ENCODE results near the genes FAM170A and SNX2.

GRCh38 chr5:119276932-119277477 lies 78.8 kb upstream of the TNFAIP8 start:
- PRO-cap: no peak
- RAMPAGE, long total RNA: no peak

- PRO-cap: no peak
- RAMPAGE, long total RNA: no peak
Observed at GRCh38 chr5:119309323-119309799, 46.5 kb upstream of the TNFAIP8 start.

DNA sequence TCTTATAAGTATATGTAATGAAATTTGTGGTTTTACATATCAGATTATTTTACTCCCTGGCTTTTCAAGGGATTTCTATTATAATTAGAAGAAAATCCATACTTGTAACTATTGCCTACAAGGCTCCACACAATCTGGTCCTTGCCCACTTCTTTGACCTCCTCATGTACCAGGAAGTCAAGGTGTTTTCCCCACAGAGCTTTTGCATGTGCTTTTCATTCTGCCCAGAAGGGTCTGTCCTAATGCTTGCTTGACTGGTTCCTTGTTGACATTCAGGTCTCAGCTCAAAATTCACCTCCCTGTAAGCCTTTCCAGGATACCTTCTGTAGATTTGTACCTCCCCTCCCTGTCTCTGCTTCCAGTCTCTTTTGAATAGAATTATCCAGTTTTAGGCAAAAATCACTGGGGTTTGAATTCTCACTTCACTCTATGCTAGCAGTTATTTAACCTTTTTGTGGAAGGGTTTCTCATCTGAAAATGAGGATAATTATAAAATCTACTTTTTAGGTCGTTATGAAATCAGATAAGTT lies 33.5 kb upstream of the HSD17B4 start:
- PRO-cap: no peak
- RAMPAGE, long total RNA: no peak

- PRO-cap: no peak
- RAMPAGE, long total RNA: no peak
Observed at GRCh38 chr5:119422572-119423061, 29.7 kb upstream of the HSD17B4 start.

DNA sequence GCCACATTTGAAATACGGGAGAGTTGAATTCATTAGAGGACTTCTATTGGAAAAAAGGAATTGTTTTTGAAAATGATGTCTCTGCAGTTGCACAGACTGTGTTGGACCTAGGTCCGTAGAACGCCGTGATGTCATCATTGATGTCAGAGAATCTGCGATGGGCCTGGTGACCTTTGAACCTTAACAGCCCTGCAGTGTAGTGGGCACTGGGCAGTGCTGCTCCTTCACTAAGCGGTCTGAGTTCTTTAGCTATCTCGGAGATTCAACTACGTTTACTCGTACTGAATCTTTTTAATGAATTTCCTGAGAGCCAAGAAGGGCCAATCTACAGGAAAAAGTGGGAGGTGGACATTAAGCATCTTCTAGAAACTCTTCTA lies at the start of gene FAM170A:
Gene FAM170A, plus strand, starts transcription at position 176 of the 377 bp plus-strand sequence.
- PRO-cap: no peak
- RAMPAGE, long total RNA: no peak

DNA sequence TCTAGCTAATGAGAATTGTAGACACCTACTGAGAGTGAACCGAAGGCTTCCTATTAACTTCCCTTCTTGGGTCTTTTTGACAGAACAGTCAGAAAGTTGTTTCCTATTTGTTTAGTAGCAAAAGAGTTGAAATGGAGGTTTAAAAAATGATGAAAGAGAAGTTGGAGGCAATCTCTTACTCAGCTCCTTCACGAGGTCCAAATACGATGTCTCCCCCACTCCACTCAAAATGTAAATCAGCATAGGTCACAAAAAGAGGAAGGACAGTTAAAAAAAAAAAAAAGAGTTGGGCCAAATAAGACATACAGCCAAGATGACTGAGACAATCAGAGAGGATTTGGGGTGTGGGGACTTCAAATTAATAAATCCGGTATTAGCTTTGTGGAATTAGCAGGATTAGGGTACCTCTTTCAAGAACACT lies 769 bp upstream of the PRR16 start:
- PRO-cap: no peak
- RAMPAGE, long total RNA: no peak

- PRO-cap: no peak
- RAMPAGE, long total RNA: no peak
Observed at GRCh38 chr5:122415284-122415987, 103.4 kb downstream of the SNCAIP start.

DNA sequence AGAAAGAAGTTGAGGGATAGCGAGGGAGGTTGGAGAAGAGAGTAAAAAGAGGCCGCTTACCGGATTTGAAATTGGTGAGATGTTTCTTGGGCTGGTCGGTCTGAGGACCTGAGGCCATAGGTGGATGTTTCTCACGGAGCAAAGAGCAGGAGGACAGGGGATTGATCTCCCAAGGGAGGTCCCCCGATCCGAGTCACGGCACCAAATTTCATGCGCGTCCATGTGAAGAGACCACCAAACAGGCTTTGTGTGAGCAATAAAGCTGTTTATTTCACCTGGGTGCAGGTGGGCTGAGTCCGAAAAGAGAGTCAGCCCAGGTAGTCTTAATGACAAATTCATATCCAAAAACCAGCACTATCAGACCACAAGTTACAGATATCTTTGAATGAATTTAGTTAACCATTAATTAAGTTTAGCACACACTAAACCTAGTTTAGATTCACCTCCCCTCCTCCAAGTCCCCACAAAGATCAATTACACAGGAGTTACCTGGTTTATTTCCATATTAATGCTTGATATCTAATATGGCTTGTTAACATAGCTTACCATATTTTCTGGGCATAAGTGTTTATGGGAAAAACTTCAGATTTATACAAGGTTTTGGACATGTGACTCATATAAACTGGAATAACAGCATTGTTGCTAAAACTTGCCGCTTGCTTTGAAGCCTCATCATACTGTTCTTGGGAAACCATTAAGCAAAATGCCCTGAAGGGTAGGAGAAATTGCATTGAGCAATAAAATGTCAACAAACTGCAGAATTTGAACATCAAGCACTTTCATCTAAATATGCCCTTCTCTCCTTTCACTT lies 166.7 kb downstream of the SNCAIP start:
- PRO-cap: no peak
- RAMPAGE, long total RNA: no peak

DNA sequence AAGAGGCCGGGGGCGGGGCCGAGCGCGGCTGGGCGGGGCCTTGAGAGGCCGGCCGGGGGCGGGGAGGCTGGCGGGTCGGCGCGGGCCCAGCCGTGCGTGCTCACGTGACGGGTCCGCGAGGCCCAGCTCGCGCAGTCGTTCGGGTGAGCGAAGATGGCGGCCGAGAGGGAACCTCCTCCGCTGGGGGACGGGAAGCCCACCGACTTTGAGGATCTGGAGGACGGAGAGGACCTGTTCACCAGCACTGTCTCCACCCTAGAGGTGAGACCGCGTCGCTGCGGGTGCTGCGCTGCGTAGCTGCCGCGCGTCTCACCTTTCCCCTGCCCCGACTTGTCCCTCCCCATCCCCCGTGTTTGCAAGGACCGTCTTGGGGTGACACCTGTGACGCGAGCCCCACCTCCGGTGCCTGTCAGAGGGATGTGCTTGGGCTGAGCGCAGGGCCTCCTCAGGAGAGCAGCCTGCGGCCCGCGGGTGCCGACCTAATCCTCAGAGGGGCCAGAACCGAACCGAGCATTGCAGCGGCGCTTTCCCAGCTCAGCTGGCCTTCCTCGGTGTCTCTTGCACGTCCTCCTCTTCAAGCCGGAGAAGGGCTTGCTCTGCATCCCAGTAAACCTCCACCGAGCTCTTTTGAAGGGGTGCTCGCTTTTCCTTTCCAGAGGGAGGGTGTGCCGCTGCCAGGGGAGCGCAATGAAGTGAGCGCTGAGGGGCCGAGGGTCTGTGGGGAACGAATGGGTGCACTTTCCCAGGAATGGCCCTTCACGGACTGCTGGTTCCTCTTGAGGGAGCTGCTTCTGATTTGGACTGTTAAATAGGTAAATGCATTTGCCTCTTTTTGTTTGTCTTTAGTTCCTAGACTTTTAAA lies at the start of gene SNX2:
Gene SNX2, plus strand, starts transcription at position 130 of the 862 bp plus-strand sequence.
- PRO-cap: unidirectional peak, plus-strand start at position 132 of the sequence; bidirectional peak, plus-strand start at position 412 of the sequence, minus-strand start at position 339 of the sequence
- RAMPAGE, long total RNA: start-site peak on the plus strand centred at position 125 of the sequence, 52 bp wide, 626 and 558 reads in 2 replicates

DNA sequence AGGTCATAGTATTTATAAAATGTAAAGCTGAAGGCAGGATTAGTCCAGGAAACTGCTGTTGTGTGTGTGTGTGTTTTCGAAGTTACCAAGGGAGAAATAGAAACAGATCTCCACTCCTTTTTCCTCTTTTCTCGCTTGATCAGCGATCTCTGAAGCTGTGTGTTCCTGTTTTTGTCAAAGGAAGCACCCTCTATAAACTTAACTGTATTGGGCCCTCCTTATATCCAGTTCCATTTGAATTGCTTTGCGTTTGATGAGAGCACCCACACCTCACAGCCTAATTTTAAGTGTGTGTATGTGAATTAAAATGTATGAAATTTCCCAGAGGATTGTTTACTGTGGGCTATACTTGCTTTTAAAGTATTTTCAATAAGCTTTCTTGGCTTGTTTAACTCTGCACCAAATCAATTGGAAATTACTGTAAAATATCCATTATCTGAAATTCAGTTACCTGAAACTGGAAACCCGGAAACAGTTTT lies 972 bp downstream of the SNX2 start:
- PRO-cap: unidirectional peak, minus-strand start at position 97 of the sequence; unidirectional peak, minus-strand start at position 194 of the sequence
- RAMPAGE, long total RNA: no peak

DNA sequence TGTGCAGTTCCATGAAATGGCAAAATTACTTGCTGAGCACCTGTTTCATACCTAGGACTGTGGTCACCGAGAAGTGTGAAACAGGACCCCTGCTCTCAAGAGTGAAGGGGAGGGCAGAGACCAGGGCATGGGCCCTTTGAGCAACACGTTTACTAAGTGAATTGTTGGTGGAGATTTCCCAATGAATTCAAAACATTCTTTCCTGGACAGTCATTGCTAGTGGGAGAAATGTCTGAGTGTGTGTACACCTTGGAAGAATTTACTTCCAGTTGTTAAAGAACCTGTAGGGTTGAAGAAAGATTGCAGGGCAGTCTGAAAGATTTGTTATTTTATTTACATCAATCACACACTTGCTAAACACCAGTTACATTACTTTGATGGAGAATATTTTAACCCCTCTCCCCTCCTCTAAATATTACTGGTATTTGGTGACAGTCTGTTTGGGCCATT lies 819 bp downstream of the SNX24 start:
- PRO-cap: no peak
- RAMPAGE, long total RNA: no peak

- PRO-cap: no peak
- RAMPAGE, long total RNA: no peak
Observed at GRCh38 chr5:123916416-123917079, 404.6 kb downstream of the CSNK1G3 start.

DNA sequence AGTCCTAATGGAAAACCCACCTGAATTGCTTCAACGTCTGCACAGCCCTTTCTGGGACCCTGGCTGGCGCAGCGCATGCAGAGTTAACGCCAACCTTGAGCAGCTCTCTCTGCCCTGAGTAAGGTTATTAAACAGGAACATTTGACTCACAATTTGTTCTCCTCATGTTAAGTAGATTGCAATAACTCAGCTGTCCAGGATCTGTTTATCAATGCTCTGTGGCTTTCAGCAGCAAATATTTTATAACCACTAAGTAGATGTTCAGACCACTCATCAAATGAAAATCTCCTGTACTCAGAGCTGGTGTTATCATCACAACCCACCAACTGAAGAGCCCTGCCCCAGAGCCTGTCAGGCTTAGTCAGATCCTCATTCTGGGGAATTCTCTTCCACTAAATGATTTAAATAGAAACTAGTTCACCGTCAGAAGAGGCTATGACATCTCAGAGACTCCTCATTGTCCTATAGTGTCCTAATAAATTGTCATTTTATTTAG lies 403.0 kb downstream of the ZNF608 start:
- PRO-cap: no peak
- RAMPAGE, long total RNA: no peak

- PRO-cap: no peak
- RAMPAGE, long total RNA: no peak
Observed at GRCh38 chr5:124641140-124641526, 105.3 kb downstream of the ZNF608 start.

GRCh38 chr5:125348293-125348915 lies 602.0 kb upstream of the ZNF608 start:
- PRO-cap: no peak
- RAMPAGE, long total RNA: no peak

GRCh38 chr5:126365494-126365783 lies 57.8 kb upstream of the GRAMD2B start:
- PRO-cap: no peak
- RAMPAGE, long total RNA: no peak

DNA sequence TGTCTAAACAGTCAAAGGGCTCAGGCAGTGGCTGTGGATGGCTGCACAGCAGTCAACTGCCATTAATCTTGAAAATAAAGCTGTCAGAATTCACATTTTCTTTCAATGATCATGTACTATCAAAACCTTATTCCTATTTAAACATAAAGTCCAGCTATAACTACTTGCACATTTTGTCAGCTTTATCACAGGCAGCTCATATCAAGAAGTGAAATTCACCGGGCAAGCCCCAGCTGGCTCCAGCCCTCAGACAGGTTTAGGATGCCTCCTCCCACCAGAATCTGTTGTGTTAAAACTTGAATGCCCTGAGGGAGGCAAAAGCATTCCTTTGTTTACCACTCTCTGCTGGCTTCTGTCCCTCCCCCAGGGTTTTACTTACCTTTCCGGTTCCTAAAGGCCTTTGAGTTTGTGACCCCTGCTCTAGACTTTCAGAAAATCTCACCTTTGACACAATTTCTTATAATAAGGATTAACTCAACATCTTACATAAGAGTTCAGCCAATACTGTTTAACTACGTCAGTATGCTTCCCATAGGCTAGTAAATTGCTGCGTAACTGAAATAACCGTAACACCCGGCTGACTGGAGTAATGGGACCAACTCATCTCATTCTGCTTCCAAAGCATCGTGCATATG lies 54.8 kb upstream of the GRAMD2B start:
- PRO-cap: no peak
- RAMPAGE, long total RNA: no peak

DNA sequence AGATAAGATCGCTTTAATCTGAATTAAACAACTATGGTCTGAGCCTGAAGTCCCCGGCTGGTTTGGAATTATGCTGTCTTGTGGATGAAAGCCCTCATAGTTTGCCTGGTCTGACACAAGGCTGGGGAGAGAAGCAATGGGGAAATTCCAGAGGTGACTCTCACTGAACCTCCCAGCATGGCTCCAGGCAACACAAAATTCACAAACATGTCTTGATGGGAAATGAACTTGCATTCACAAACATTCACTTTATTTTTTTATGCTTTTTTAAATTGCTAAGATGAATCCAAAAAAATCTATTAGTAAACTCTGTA lies 27.9 kb upstream of the GRAMD2B start:
- PRO-cap: no peak
- RAMPAGE, long total RNA: no peak

- PRO-cap: no peak
- RAMPAGE, long total RNA: no peak
Observed at GRCh38 chr5:126446246-126447325, 23.4 kb downstream of the GRAMD2B start.

GRCh38 chr5:126486419-126486761 lies 63.2 kb downstream of the GRAMD2B start:
- PRO-cap: no peak
- RAMPAGE, long total RNA: no peak

Measured in Karpas-422 (cell line).